ENCODE data around the gene SUZ12.

DNA sequence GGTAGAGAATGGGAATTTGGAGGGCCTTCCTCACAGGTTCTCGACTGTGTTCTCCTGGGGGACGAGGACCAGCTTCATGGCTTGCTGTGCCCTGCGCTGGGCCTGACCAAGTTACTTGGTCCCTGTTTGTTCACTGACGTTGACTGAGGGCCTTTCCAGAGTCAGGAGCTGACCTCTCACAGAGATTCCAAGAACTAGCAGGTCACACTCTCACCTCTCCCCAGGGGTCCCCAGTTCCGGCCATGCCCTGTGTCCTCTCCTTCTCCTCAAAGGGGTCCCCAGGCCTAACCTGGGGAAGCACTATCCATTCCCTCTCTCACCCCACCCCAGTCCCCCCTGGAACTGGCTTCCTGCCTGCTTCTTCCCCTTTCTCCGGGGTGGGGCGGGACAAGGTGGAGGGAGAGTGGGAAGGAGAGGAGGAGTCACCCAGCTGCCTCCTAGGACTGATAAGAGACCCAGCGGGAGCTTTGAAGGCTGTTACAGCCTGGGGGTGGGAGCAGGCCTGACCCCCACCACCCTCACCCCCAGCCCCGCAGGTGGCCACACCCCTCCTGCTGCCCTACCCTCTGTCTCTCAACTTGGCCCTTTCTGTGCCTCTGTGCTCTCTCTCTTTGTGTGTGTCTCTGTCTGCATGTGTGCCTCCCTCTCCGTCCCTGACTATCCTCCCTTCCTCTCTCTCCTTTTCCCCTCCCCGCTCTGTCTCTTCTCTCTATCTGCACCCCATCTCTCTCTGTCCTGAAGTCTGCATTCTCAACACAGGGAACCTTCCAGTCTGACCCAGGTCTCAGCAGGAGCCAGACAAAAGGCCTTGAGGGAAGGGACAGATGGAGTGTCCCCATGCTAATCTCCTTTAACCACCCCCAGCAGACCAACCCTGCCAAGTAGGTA, 65.9 kb downstream of the RAB11FIP4 start:
- PRO-cap, result no peak
- RAMPAGE, long total RNA, 4 experiments, result no peak in any of the 4 experiments

DNA sequence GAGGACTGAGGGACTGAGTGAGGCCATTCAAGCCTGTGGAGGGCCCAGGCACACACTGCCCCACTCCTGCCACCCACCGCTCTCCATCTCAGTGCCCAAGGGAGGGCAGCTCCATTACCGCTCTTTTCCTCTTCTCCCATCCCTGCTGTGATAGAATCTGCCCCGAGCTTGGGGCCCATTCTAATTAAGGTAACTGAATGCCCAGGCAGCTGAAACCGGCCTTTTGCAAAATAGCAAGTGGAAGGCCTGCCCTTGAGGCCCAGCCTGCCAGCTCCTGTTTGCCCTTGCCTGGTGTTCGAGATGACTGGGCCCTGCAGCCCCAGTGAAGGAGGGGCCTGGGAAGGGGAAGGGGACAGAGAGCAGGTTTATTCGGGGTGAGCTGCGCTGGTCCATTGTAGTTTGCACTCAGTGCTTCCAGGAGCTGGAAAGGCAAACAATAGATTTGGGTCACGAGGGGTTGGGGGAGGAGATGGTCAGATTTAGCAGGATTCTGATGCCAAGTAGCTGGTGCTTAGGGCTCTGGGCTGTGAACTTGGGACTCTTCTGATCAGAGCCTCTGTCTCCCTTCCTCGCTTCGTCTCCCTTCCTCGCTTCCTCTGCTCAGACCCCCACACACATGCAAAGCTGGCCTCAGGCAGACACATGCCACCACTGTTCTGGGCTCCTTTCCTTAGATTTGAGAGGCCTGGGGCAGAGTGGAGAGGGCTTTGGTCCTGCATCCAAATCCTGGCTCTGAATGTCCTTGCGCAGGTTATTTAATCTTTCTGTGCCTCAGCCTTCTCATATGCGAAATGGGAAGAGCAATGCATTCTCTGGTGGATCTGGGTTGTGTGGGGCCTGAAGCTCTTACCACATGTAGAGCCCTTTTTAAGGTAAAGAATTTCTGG, 76.4 kb downstream of the RAB11FIP4 start:
- PRO-cap, result no peak
- RAMPAGE, long total RNA, 4 experiments, result no peak in any of the 4 experiments

- PRO-cap, result no peak
- RAMPAGE, long total RNA, 4 experiments, result no peak in any of the 4 experiments
Observed at GRCh38 chr17:31469661-31470528, 78.4 kb downstream of the RAB11FIP4 start.

DNA sequence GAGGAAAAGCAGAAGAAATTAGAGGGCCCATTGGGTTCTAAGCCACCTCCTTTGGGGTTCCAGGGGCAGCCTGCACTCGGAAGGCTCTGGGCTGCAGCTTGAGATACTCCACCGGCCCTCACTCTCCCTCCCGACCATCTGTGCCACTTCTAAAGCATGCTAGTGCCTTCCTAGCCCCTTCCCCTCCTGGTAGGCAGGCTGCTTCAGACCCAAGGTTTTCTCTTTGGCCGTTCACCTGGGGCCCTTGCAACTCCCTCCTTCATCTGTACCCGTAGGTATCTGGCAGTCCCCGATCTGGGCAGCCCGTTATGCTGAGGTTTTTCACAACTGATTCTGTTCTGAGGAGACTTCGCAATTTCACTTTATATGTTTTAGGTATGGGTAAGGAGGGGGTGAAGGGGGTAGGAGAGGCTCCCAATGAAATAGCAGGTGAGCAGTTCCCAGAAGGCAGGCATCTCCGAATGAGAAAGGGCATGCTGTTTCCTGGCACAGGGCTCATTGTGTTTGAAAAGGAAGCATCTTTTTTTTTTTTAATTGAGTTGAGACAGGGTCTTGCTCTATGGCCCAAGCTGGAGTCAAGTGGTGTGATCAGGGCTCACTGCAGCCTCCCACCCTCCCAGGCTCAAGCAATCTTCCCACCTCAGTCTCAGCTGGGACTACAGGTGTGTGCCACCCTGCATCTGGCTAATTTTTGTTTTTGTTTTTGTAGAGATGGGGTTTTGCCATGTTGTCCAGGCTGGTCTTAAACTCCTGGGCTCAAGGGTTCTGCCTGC, 98.7 kb downstream of the RAB11FIP4 start:
- PRO-cap, result no peak
- RAMPAGE, long total RNA, 4 experiments, result no peak in any of the 4 experiments

- PRO-cap, result no peak
- RAMPAGE, long total RNA, 4 experiments, result no peak in any of the 4 experiments
Observed at GRCh38 chr17:31516707-31517163, 125.3 kb downstream of the RAB11FIP4 start.

- PRO-cap, result no peak
- RAMPAGE, long total RNA, 4 experiments, result no peak in any of the 4 experiments
Observed at GRCh38 chr17:31560732-31561177, 169.3 kb downstream of the RAB11FIP4 start.

- PRO-cap, result no peak
- RAMPAGE, long total RNA, 4 experiments, result no peak in any of the 4 experiments
Observed at GRCh38 chr17:31599045-31599311, 207.5 kb downstream of the RAB11FIP4 start.

- PRO-cap, result no peak
- RAMPAGE, long total RNA, 4 experiments, result no peak in any of the 4 experiments
Observed at GRCh38 chr17:31802431-31803032, 56.5 kb downstream of the COPRS start.

GRCh38 chr17:31936817-31937827, at the start of gene SUZ12:
SUZ12 (plus strand) TSS chr17:31937007.
- PRO-cap, result unidirectional peak, plus-strand start at chr17:31937007
- RAMPAGE, long total RNA, 4 experiments, result start-site peak on the plus strand in 4 of 4 experiments, at chr17:31936994-31937504 at its widest, 6 to 33 reads per replicate

DNA sequence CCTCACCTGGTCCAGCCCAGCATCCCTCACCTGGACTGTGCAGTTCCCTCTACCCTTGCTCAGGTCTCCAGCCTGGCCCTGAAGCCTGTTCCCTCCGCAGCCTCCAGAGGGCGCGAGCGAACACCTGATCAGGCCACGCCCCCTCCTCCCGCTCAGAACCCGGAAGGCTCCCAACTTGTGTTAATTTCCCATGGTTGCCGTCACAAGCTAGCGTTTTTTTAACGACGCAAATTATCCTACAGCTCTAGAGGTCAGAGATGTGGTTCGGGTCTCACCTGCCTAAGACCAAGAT, 59.7 kb downstream of the LRRC37B start:
- PRO-cap, result no peak
- RAMPAGE, long total RNA, 4 experiments, result no peak in any of the 4 experiments

- PRO-cap, result bidirectional peak, plus-strand start at chr17:32127617, minus-strand start at chr17:32127505
- RAMPAGE, long total RNA, 4 experiments, result start-site peak on the plus strand in 2 of 4 experiments, at chr17:32127570-32127617 at its widest, 9 to 19 reads per replicate
Observed at GRCh38 chr17:32127289-32127916, 14.9 kb upstream of the RHOT1 start.

DNA sequence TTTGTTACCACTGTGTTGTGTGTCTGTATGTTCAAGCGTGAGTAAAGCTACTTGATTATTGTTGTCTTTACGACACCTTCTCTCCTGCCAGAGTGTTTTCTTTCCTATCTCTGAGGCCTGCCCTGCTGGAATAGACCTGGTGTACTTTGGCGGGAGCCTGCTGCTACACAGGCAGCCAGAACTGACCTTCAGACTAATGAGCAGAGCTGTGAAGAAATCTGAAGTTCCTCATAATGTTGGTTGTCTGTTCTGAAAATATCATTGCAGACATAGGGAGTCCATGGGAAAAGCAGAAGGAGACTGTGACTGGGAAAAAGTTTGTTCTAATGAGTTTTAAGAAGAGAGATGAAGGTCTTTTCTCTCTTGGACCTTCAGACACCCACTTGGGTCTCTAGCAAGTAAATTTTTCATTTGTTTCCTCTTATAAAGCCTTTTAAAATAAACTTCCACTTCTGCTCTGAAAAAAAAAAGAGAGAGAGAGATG, 9.9 kb downstream of the RHOT1 start:
- PRO-cap, result no peak
- RAMPAGE, long total RNA, 4 experiments, result no peak in any of the 4 experiments

DNA sequence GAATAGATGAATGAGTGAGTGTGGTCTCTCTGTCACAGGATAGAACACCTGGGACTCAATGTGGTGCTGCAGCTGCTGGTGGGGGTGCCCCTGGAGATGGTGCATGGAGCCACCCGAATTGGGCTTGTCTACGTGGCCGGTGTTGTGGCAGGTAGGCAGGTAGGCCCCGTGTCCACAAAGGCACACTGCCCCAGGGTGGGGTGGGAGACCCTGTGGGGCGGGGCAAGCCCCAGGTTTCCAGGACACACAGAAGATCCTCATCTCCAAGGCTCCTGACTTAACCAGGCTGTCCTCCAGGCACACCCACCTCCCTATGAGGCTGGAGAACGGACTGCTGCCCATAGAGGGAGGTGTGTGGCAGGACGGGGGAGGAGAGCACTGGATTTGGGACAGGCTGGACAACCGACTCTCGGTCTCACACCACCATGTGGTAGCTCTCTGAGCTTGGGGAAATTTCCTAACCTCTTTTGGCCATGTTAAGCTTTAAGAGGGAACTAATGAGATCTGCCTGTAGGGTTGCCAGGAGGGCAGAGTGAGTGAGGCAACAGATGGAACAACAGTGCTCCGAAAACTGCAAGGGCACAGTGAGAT, 32.5 kb downstream of the RHBDL3 start:
- PRO-cap, result no peak
- RAMPAGE, long total RNA, 4 experiments, result no peak in any of the 4 experiments

DNA sequence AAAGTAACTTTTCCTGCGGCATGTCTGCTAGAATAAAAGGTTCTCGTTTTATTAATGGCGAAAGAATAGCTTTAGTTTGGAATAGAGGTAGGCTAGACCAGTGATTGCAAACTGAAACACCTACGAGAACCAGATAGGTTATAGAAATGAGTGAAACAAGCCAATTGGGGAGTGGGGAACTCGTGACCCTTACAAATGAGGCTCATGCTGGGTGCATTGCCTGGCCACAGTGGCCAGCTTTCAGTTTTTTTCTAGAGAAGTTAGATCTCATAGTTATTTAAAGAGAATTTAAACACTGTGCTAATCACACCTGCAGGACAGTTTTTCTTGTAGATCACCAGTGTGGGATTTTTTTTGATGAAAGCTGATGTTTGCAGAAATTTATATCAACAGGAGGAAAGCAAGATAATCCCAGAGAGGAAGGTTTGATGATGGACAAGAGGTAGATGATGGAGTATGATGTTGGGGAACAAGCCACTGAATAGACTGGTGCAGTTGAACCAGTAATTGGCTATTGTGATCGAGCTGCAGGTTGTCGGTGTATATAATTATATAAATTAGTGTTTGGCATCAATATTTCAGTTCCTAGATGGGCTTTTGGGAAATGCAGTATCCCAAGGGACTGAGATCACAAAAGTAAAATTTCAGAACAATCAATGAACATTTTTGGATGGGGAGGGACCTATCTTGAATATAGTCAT, 36.5 kb downstream of the ZNF207 start:
- PRO-cap, result no peak
- RAMPAGE, long total RNA, 4 experiments, result no peak in any of the 4 experiments

DNA sequence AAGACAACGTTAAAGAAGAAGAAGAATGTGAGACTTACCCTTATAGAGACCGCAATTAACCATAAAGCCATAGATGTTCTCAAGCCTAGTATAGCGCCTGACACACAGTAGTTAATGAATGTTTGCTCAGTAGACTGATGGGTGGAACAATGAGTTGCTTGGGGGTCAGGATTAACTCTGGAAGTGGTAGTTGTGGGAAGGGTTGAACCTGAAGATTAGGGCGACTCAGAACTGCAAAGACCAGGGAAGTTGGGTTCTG, 40.8 kb upstream of the PSMD11 start:
- PRO-cap, result no peak
- RAMPAGE, long total RNA, 4 experiments, result no peak in any of the 4 experiments

GRCh38 chr17:32444876-32445467, 662 bp downstream of the PSMD11 start:
- PRO-cap, result no peak
- RAMPAGE, long total RNA, 4 experiments, result no peak in any of the 4 experiments

DNA sequence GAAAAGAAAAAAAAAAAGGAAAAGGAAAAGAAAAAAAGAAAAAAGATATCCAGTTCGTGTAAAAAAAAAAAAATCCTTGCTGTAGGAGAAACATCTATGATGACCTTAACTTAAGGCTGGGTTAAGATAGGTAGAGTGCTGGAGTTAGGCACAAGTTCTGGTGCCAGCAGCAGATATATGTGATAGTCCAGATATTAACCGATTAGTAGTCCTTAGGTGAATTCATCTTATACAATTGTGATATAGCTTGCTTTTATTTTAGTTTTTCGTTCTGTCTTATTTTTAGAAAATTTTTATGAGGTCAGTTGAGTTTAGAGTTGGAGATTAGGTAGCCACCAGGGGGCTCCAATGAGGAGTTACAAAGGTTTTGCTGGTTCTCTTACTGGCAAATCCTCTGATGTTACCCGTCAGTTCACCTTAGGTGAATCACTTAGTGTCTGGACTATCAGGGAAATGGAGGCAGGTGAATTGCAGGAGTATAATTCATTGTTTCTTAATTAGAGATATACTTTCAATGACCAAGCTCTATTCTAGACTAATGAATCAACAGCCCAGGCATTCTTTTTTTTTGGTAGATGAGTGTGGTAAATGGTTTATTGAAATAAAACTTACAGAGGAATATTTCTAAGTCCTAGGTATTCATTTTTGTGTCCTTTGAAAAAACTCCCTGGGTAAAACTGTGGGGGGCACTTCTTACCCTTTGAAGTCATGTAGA, 17.4 kb downstream of the PSMD11 start:
- PRO-cap, result no peak
- RAMPAGE, long total RNA, 4 experiments, result no peak in any of the 4 experiments

DNA sequence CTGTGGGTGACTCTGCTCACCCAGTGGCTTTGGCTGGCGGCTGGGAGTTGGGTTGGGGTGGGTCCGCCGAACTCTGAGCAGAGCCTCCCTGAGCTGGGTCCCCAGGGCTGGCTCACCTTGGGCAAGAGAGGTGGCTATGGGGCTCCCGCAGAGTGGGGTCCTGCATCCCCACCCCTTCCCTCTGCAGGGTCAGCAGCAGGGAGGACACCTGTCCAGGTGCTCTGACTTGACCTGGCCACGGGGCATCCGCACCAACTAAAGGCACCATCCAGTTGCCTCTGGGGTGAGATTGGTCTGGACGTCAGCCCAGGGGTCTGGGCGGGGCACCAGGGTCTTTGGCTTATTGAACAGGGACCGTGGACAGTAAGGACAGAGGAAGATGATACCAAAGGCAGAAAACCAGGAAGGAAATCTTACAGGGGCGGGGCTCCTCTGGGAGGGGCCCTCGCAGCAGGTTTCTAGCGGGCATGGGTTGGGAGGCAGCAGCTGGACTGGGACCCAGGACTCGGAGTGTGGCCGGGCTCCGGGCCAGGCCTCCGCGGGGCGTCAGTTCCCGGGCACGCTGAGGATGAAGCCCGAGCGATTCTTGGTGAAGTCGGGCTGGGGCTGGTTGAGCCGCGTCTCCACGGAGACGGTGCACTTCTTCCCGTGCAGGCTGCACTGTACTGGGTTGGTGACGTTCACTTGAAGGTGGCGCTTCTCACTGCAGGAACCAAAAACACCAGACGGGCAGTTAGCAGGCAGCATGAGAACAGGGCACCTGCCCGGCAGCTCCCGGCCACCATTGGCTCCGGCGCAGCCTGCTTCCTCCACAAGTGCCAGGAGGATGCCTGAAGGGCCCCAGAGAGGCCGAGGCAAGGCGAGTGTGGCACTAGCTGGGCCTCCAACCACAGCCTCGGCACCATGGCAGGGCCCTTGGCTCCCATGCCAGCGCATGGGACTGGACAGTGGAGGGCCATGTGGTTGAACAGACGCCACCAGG, 7.7 kb downstream of the CDK5R1 start:
- PRO-cap, result no peak
- RAMPAGE, long total RNA, 4 experiments, result no peak in any of the 4 experiments

DNA sequence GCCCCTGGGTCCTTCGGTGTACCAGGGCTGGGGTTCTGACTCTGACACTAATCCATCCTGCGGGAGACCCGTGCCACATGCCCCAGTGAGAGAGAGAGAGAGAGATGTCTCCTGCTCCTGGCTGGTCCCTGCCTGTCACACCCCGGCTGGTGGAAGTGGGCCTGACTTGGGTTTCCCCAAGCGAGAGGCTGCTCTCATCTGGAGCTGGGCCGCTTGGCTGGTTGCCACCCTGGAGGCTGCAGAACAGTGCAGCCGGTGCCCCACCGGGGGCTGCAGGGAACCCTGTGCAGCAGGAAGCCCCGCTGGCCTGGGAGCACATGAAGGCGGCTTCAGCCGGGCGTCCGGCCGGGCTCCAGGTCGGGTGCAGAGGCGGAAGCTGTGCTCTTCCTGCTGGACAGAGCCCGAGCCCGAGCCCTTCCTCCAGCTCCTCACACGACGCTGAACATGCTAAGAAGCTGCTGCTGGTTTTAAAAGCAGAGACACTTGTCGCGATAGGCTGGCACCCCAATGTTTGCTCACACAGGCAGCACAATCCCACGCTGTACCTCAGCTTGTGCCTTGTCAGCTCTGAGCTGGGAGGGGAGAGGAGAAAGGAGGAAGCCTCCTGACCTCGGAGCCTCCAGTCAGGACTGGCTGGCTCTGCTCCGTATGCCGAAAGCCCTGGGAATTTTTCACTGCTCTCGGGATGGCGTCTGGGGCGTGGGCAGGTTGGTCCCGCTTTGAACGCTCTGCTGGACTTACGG, 8.6 kb downstream of the CDK5R1 start:
- PRO-cap, result no peak
- RAMPAGE, long total RNA, 4 experiments, result no peak in any of the 4 experiments

- PRO-cap, result no peak
- RAMPAGE, long total RNA, 4 experiments, result no peak in any of the 4 experiments
Observed at GRCh38 chr17:32520856-32521733, 34.3 kb downstream of the CDK5R1 start.